Right cardiac atrium (tissue), 1 donor: ENCODE measurements around a stretch of chr13.

DNA sequence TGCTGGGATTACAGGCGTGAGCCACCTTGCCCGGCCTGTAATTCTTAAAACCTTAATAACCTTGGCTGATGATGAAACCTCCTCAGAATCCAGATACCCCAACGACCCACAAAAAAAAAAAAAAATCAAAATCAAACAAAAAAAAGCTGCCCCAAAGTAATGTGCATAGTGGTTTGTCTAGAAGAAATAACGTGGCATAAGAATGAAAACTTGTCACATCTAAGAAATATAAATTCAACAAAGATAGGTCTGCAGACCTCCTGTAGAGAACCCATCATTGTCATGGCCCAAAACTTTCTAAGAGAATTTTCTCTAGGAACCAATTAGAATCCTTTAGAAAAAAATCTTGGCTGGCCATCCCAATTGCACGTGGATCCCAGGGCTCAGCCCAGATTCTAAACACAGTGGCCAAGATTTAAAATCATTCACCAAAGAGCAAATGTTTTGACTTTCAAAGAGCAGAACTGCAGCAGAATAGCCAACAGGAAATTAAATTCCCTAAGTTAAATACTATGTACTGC lies 21.2 kb downstream of the IPO5 start:
- PRO-cap, result no peak

DNA sequence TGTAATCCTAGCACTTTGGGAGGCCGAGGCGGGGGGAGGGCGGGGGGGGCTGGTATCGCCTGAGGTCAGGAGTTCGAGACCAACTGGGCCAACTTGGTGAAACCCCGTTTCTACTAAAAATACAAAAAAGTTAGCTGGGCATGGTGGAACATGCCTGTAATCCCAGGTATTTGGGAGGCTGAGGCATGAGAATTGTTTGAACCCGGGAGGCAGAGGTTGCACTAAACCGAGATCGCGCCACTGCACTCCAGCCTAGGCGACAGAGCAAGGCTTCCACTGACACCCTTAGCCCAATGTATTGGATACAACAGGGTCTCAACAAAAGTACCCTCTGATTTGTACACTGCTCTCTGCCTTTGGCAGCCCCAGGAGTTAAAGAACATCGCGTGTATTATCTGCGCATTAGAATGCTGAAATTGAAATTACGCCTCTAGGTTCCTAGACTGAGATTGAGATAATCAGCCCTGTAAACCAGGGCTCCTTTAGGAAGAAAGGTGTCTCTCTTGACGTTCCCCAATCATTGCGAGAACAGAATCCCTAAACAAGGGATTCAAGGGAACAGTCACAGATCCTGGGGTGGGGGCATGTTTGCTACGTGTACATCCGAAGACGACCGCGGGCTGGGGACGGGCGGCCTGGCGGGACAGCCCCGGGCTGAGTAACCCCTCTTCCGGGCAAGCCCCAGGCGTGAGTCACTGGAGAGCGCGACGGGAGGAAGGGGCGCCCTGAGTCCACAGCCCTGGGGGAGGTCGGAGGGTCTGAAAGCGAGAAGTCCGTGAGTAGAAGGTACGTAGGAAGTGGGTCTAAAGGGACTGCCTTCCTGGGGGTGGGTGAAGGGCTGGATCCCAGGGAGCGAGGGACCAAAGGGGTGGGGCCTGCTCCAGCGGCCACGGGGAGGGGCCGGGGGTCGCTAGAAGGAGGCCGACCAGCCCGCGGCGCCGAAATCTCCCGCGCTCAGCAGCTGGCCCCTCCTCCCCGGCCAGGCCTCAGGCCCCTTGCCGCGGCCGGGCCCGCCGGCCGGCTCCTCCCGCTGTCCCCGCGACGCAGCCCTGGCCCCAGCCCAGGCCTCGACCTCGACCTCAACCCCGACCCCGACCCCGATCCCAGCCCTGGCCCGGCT lies 22.1 kb downstream of the IPO5 start:
- PRO-cap, result no peak

DNA sequence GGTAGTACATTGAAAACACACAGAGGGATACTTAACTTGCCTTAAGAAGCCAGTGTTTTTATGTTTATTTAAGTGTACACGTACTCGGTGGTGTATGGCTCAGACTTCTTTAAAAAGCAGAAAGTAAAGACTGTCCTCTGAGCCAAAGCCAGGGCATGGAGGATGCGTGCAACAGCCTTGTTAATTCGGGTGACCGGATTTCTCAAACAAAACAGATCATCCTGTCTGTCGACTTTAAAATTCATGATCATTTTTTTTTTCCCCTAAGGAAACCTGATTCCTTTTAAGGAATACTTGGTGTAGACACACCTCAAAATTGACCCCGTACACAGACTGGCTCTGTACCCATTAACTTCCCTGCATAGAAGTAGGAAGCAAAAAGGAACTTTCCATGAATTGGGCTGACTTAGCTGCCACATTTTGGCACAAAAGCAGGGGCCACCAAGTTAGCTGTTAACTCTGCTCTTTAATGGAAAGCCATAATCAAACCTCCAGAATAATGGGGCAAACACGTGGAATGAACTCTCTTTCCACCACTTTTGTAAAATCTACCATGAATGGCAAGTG lies 124.7 kb upstream of the RNF113B start:
- PRO-cap, result no peak

GRCh38 chr13:98411418-98412414 lies 165.2 kb downstream of the STK24 start:
- PRO-cap, result no peak

DNA sequence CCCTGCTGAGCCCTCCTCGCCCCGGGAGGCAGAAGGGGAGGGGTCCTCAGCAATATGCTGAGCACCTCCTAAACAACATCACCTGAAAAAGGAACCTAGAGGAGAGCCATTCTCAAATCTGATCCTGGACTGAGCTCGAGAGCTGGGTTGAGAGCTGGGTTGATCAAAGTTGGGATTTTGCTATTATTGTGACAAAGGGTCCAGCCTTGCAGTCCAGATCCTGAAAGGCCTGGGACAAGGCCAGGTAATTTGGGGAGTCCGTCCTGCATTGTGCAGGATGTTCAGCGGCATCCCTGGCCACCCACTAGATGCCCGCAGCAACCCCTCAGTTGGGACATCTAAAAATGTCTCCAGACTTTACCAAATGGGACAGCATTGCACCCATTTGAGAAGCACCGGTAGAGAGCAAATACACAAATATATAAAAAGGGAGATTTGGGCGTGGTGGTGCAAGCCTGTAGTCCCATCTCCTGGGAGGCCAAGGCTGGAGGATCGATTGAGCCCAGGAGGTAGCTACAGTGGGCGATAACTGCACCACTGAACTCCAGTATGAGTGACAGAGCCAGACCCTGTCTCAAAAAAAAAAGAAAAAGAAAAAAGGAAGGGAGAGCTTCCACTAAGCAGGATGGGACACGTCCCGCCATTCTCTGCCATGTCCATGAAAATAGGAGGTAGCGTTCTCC lies 129.5 kb downstream of the STK24 start:
- PRO-cap, result no peak

GRCh38 chr13:98476157-98476426 lies 100.8 kb downstream of the STK24 start:
- PRO-cap, result no peak

GRCh38 chr13:98482913-98483854 lies 93.7 kb downstream of the STK24 start:
- PRO-cap, result no peak

- PRO-cap, result no peak
Measured at GRCh38 chr13:98484348-98485395, 92.2 kb downstream of the STK24 start.

DNA sequence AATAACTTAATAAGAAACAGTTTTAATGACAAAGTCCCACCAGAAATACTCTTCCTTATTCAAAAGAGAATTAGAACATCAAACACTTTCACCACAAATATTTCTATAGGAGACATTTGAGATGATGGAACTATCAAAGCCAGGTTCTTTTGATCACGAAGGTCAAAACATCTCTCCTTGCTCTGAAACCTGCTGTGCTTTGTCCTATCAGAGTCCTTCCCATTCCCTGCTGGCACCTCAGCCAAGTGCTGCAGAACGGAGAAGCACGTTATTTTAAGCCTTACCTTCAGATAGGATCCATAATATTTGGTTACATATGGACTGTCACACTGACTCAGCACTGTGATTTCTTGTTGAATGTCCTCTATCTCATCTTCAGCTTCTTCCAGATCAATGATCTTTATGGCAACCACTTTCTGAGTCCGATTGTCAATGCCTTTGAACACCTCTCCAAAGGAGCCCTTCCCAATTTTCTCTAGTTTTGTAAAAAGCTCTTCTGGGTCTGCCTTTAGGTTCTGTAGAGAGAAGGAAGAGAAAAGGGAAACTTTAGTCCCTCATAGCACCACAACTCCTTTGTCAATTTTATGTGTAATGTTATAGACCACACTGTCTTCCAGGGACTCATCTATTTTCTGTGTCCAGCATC lies 57.8 kb downstream of the STK24 start:
- PRO-cap, result no peak

DNA sequence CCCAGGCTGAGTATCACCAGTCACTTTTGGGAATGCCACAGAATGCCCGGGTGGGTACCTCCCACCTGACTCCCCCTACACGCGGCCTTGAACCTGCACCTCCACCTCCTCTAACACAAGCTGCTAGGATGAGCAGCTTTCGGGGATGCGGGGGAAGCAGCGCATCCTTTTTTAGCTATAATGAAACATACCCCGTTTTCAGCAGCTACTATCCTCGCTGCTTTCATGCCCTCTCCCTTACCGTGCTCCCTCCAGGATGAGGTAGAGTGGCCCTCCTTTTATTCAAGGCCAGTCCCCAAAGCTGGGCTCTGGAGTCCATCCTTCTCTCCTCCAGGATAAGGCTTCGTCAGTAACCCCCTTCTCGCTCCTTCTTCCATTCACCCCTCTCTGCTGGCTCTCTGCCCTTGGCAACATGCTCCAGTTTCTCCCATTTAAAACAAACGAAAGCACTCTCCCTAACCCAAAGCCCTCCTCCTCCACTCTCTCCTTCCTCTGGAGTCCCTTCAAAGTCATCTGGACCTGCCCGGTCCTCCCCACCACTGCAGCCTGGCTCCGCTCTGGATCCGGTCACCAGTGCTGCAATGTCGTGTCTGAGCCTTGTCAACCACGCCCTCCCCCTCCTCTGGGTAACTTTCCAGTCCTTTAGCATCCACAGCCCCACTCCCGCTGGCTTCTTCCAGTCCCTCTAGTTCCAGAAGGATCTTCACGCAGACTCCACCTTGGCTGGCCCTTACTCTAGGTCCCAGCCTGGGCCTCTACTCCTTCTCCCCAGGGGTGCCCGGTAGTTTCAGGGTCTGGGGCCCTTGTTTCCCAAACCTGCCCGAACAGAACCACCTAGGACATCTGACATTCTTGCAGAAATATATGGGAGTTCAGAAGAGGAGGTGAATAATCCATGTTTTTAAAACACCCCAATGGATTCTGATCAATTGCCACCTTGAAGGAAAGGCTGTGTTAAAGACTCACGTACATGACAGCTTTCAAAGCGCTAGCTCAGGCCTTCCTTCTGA lies 55.1 kb downstream of the STK24 start:
- PRO-cap, result no peak

DNA sequence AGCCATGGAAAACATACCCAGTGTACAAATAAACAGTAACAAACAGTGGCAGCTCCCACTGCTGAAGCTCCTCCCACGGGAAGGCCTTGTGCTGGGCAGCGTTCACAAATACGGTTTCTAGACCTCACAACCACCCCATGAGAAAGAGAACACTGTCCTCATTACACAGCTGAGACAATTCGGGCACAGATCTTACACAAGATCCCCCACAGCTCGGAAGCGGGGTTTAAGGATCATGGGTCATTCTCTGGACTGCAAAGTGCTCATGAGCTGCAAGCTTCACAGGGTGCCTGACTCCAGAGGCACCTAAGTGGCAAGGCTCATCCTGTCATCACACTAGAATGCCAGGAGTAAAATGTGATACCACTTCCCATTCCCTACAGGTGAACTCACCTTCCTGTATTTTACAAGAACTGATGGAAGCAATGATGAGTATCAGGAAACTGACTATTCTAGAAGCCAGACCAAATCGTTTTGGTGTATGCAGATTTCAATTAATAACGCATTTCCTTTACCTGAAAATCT lies 41.3 kb downstream of the STK24 start:
- PRO-cap, result no peak

- PRO-cap, result no peak
Measured at GRCh38 chr13:98664009-98664370, 87.1 kb upstream of the STK24 start.

GRCh38 chr13:99124852-99125415 lies 75.7 kb upstream of the UBAC2 start:
- PRO-cap, result no peak

DNA sequence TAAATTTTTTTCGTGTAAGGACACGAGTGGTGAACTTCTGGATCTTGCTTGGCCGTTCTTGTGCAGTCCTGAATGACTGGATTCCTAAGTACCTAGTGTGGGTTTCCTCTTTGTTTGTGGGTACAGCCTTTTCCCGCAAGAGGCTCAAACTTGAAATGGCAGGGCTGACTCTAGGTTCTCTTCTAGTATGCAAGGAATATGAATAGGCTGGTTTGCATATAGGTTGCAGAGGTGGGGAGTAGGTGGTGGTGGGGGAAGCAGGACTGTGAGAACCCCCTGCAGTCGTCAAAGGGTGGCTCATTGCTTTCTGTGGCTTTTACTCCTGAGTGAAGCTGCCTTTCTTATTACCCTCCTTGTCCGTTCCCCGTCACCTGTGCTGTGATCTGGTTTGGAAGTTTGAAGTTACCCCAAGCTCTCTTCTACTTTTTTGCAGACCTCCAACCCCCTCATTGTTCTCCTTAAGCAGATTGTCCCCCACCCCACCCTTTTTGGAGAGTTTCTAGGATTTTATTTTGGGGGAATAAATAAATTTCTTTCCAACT lies 13.7 kb downstream of the UBAC2 start:
- PRO-cap, result no peak

DNA sequence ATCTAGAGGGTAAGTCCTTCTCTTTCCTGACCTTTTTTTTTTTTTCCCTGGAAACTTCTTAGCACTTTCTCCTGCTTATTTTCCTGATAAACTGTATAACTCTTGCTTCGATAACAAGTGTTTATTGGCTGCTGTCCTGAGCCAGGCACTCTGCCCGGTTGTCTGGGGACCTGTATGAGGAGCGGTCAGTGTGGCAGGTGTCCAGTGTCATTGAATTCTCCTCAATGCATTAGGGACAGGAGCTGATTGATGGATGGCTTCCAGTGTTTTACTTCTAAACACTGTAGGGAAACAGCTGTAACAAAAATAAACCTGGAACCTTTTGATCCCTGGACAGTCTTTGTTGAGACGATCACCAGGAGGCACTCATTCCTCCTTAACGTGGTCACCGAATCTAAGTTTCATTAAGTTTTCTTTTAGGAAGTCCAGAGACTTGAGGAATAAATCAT lies 17.8 kb downstream of the UBAC2 start:
- PRO-cap, result no peak

GRCh38 chr13:99320607-99320967 lies 13.4 kb upstream of the GPR183 start:
- PRO-cap, result no peak

DNA sequence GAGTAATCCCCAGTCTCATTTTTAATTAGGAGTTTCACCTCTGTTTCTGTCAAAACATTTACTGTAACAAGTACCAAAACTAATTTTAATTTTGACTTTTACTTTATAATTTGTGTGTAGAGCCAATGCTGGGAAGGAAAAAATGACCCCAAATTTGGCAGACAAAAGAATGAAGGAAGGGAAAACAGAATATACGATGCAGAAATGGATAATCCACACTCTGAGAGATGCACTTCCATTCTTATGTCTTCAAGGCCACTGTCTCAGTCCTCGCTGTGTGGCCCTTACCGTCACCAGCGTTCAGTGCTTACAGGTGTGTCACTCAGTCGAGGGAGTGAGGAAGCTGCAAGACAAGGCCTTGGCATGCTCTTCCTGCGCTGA lies 47.9 kb upstream of the GPR183 start:
- PRO-cap, result no peak

DNA sequence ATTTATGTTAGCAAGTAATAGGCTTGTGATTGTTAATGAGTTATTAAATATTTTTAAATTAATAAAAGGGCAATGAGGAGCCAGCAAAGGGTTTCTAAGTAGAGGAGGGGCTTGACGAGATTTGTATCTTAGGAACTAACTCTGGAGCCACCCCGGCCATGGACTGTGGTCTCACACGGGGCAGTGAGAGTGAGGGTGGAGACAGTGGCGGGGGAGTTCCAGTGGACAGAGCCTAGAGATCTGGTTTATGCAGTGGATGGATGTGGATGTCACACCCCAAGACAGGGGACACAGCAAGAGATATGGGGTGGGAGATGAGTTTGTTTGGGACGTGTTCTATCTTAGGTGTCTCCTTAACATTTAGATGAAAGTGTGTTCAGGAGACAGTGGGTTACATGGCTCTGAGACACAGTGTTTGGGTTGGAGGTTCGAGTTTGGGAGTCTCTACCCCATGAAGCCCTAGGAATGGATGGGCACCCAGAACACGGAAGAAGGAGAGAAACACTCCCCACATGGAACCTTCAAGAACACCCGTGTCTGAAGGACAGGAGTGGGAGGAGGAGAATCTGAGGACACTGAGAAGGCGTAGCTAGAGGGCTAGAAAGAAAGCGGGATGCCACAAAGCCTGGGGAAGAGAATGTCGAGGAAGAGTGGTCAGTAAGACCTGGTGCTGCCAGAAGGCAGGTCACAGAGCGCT lies 51.5 kb upstream of the GPR183 start:
- PRO-cap, result no peak

DNA sequence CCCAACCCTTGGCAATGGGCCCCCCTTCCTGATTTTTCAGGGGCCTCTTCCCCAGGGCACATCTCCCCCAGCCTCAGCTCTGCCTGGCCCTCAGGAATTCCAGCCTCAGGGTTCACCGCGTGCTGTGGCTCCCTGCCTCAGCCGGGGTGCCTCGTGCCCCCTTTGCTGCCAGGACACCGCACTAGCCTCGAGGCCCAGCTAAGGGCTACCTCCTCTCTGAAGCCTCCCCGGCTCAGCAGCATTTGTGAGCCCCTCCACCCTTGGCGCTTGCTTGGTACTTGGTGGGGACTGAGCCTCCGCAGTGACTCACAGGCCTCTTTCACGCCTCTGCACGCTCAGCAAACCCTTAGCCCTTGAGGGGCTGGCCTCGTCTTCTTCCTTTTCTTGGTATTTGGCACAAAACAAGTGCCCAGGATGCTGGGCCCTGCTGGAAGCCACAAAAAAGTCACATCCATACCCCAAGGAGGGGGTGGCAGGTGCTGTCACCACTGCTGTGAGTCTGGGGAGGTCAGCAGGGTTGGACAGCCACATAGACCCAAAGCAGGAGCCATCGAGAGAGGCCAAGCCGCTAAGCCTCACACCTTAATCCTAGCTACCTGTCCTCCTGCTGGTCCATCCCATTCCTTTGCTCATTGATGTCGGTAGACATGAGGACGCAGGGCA lies 85.4 kb upstream of the TM9SF2 start:
- PRO-cap, result no peak

- PRO-cap, result bidirectional peak, plus-strand start at chr13:99497011, minus-strand start at chr13:99496799
Measured at GRCh38 chr13:99495937-99497267, 4.9 kb upstream of the TM9SF2 start.